NT2/D1 (cell line): ENCODE measurements around the gene PDLIM3.

- RRBS, 2 experiments, result 96 to 100% methylated on average over 2 to 4 of the region's 18 CpGs
Measured at GRCh38 chr4:184896899-184897693, 71.3 kb upstream of the ACSL1 start.

GRCh38 chr4:184968680-184969152 lies 49.6 kb upstream of the HELT start:
- RRBS, 2 experiments, result no CpG with 5 or more reads among the region's 6 CpGs

DNA sequence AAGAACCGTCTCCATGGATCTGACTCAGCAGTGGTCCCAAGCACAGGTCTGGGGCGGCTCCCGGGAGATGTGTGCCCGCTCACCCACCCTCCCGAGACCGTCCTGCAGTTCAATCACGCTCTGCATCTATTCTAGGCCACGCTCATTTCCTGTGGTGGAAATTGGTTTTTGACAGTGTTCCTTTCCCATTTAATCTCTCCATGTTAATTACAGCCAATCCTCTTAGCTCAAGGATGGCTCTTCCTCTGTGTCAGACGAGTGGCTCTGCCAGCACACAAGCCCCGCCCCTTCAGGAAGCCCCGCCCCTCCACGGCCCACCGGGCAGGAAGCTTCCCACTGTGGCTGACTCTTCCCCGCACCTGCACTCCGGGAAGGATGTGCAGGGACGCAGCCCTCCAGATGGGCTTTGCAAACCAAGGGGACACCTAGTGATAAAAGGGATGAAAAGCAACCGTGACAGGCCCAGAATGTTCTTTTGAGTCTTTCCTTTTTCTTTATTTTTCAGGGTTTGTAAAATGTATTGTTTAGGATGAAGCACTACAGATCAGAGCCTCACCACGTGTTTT lies 34.4 kb upstream of the HELT start:
- RRBS, 2 experiments, result 14 to 18% methylated on average over 3 of the region's 18 CpGs

DNA sequence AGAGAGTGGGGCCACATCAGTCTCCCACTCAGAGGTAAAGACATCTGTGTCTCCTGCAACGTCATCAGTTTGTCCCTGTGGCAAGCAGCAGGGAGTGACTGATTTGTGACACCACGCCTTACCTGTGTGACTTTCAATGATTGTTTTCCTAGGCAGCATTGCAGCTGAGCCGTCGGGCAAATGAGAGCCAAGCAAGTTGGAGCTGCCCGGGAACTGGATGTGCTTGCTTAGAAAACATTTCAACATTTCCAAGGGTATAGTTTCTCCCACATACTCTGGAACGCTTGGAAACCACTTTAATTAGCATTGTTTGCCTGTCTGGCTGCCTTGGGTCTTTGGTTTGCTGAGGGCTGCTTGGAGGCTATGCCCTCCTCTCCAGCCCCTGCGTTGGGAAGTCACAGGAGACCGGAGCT lies 29.6 kb upstream of the HELT start:
- RRBS, 2 experiments, result no CpG with 5 or more reads among the region's 8 CpGs

GRCh38 chr4:185019936-185020249 lies 1.6 kb downstream of the HELT start:
- RRBS, 2 experiments, result no CpG with 5 or more reads among the region's 17 CpGs

GRCh38 chr4:185142910-185143084 lies 269 bp upstream of the SLC25A4 start:
- RRBS, 2 experiments, result no CpG with 5 or more reads among the region's 16 CpGs

GRCh38 chr4:185144867-185145317 lies 1.8 kb downstream of the SLC25A4 start:
- RRBS, 2 experiments, result no CpG with 5 or more reads among the region's 16 CpGs

- RRBS, 2 experiments, result 1% methylated on average over 27 to 29 of the region's 51 CpGs
Measured at GRCh38 chr4:185535317-185535947, at the start of gene PDLIM3. PDLIM3 (minus strand) TSS chr4:185535507.

GRCh38 chr4:185573428-185574340 lies 38.4 kb upstream of the PDLIM3 start:
- RRBS, 2 experiments, result no CpG with 5 or more reads among the region's 13 CpGs

GRCh38 chr4:185578359-185578785 lies 43.1 kb upstream of the PDLIM3 start:
- RRBS, 2 experiments, result no CpG with 5 or more reads among the region's 4 CpGs

DNA sequence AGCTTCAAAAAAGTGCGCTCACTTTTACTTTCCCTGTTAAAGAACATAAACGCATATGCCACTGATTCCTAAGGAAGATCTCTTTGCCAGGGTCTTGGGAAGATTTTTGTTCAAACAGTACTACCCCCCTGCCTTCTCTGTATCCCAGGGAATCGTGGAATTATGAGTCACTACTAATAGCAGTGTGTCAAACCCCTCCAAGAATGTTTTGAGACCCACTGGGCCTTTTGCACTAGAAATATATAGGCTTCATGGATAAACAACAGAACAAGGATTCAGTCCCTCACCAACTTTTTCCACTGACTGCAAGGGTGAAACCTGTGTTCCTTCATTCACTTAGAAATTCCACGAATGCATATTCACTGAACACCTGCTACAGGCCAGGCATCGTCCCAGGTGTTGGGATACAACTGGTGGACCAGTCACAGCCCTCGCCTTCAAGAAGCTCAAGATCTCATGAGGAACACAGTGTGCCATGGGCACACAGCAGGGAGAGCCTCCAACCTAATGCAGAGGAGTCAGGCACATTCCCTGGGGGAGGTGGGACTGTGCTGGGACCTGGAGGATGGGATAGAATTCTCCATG lies 107.4 kb upstream of the PDLIM3 start:
- RRBS, 2 experiments, result no CpG with 5 or more reads among the region's 6 CpGs

DNA sequence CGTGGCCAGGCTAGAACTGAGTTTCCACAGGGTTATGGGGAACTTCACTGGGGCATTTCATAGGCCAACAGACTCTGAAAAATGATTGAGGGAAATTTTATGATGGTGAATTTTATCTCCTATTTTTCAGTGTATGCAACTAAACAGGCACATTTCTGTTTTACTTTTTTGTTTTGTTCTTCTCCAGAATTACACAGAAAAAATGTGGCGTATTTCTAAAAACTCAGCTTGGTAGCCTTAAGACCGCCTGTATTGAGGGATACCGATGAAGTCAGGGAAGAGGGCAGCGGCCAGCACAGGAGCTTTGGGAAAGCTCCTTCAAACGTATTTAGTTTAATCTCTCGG lies 118.9 kb downstream of the SORBS2 start:
- RRBS, 2 experiments, result no CpG with 5 or more reads among the region's 7 CpGs

DNA sequence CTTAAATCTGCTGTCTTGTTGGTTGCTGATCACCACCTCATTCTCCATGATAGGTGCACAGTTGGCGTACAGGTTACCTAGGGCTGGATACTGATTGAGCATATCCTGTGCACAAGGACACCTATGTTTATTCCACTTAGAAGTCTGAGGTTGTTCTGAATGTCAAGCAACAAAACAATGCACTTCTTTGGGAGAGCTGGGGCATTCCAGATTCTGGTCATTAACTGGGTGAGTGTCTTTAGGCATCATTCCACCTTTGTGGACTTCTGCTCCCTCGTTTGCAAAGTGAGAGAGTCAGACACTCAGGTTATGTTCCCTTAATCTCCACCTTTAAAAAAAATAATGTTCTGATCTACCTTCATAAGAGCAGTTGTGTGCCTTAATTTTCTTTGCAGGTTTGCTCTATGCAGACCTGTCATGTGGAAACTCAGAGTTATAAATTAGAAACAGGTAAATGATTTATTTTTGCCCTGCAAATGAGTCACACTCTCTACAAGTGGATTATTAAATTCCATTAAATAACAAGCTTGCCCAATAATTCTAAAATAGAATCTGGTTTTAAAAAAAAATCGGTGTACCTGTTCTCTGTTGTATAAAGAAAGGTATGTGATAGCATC lies 93.4 kb downstream of the SORBS2 start:
- RRBS, 2 experiments, result no CpG with 5 or more reads among the region's 3 CpGs

GRCh38 chr4:185737543-185738593 lies 74.1 kb downstream of the SORBS2 start:
- RRBS, 2 experiments, result no CpG with 5 or more reads among the region's 30 CpGs

DNA sequence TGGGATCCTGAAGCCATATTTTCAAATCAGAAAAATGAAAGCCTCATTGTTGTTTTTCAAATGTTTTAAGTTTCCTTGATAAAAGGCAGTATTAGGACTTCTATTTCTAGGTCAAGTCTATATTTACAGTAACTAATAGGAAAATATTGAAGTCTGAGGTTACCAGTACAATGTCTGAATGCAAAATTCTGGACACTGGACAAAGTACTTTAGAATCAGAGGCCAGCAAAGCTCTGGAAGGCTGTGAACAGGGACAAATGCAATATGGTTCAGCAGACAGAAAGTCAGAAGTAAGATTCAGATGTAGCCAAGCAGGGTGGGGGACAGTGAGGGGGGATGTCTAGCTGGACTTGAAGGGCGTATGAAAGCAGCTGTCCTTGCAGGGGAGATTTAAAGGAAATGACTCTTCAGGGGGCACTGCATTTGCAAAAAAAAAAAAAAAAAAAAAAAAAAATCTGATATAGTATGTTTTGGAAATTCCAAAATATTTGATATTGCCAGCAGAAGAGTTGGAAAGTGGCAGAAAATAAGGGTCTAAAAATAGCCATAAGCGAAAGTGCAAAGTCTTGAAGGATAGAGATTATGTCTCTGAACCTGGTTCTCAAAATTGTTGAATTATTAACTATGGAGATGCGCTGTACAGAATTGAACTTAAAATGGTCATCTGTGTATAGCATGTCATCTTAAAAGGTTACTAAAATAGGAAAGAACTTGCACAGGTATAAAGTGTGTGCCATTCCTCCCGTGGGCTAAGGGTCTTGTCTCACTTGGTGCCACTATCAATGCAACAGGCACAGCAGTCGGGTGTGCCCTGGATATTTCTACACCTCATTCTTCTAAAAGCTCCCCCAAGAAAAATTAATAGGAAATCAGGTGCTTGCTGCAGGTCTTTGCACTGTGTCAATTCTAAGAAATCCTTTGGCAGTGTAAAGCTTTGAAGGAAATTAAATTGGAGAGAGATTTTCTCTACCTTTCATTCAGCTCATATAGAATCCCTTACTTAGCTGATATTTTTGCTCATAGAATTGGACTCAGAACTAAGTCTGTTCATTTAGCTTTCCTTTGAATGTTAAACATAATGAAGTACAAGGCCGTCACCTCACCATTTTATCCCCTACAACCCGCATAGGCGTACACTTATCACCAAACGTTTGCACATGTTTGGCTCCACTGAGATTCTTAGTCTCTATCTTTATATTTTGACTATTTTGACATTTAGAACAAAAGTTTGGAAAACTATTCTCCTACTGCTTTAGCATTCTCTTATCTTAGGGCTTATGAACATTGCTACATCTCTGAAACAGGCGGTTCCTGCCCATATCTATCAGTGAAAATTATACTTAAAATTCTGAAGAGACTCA lies 2.5 kb downstream of the SORBS2 start:
- RRBS, 2 experiments, result no CpG with 5 or more reads among the region's 10 CpGs

- RRBS, 2 experiments, result no CpG with 5 or more reads among the region's 7 CpGs
Measured at GRCh38 chr4:185924602-185924867, 112.5 kb upstream of the SORBS2 start.

DNA sequence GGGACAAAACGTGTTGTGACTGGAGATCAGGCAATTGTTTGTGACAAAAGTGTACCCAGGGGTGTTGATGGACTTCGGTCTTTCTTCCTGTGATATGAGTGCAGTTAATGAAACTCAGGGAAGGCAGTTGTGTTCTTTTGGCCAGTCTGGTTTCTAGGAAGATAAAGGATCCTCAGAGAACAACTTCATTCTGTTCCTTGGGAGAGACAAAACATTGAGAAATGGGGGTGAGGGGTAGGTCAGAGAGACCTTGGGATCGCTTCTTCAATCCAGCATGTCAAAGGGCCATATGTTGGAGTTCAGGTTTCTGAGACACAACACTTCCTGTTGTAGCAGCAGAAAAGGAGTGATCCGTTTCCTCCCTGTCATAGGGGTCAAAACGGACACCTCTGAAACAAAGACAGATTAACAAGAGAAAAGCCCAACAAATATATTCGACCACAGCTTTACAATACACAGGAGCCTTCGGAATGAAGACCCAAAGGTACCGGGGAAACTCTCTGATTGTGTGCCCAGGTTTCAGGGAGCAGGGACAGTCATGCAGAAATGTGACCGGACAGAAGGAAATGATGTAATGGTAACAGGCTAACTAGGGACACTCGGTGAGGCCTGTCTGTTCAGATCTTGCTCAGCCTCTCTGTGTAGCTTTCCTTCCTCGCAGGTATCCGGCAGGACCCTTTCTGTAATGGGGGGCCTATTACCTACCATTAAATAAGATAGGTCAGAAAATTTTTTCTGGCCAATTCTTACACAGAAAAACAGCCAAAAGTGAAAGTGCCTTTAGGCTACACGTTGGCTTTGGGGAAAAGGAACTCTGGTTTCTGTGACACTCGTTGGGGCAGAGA lies 103.4 kb upstream of the TLR3 start:
- RRBS, 2 experiments, result 93 to 94% methylated on average over 2 to 4 of the region's 14 CpGs

- RRBS, 2 experiments, result no CpG with 5 or more reads among the region's 8 CpGs
Measured at GRCh38 chr4:186015509-186015980, 53.4 kb upstream of the TLR3 start.

DNA sequence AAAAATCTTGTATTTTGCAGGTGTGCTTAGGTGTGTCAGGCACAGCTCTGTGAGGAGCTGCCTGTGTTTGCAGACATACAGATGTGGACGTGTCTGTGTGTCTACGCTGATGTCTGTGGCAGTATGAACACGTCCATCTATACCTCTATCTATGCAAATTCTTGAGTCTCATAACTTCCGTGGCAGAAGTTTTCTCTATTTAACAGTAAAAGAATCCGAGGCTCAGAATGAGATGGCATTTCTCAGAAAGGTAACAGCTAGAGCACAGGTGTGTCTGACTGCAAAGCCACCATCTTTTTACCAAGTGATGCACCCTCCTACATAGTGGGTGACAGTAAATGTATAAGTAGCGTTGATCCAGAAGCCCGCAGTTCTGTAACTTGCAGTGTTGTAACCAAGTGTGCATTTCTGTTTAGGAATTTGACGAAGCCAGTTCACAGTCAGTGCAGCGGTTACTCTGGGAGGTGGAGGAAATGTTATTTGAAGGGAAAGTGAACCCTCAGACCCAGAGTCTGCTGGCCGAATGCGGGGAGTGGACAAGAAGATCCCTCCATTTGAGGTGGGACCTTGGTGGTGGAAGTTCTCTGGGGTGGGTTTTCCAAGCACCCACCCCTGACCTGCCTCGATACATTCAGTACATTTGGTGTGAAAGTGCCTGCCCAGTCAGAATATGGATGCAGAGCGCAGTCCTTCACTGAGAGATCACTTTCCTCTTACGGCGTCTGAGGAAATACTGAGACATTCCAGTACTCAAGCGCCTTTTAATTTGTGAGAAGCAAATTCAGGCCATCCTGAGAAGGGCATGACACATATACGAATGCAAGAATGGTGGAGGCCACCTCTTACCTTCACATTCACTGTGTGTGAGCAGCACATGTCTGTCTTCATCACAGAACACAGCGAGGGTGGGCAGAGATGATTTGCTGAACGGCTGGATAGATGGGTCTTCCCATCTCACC lies 39.6 kb upstream of the CYP4V2 start:
- RRBS, 2 experiments, result no CpG with 5 or more reads among the region's 19 CpGs

DNA sequence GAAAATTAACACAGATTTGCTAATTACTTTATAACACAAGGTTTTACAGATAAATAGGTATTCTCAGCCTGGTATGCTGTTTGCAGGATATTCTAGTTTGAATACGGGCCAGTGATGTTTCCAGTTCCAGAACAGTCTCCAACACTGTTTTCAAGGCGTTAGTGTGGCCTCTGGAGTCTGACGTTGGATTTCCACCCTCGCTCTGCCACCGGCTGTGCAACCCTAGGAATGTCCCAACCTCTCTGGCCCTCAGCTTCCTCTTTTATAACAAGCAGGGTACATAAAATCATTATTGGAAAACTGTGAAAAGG lies 23.8 kb upstream of the CYP4V2 start:
- RRBS, 2 experiments, result no CpG with 5 or more reads among the region's 5 CpGs